REH cell (cell line): ENCODE data around the genes COX7A1, ZFP82, ZNF260, ZNF585A, ZNF875, ZNF569 and SPINT2.

- PRO-cap, result no peak
Observed at GRCh38 chr19:36046399-36046999, 7.6 kb downstream of the THAP8 start.

- PRO-cap, result no peak
Observed at GRCh38 chr19:36100075-36100962, 10.6 kb upstream of the OVOL3 start.

GRCh38 chr19:36149715-36150868, 2.2 kb downstream of the COX7A1 start:
- PRO-cap, result no peak

DNA sequence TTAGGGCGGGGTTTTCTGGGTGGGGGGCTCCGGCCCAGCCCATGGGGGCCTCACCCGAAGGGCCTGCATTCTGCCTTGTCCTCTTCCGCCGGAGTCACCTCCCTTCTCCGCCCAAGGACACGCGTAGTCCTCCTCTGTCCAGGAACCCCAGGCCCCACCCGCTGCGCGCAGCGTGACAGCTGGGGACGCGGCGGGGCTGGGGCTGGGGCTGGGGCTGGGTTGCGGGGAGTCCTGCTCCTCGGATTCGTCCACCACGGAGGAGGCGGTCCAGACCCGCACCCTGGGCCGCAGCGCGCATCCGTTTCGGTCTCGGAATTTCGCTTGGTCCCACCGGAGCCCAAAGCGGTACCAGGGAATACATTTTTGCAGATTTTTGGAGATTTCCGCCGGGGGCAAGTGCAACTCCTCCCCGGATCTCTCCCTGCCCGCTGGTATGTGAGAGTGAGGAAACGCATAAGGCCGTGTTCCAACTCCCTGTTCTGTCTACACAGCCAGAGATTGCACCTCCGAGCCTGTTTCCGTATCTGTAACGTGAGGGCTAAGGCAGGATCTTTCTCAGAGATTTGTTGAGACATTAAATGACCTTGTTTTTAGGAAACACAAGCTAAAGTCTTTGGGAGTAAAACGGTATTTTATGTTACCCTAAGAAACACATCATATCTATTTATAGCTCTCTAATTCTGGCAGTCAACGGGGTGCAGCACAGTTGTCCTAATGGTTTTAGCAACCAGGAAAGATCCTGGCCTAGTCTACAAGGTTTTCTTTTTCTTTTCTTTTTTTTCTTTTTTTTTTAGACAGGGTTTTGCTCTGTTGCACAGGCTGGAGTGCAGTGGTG, at the start of gene COX7A1:
Gene COX7A1 (minus strand): TSS at position 109 of the 835 bp plus-strand sequence.
- PRO-cap, result no peak

DNA sequence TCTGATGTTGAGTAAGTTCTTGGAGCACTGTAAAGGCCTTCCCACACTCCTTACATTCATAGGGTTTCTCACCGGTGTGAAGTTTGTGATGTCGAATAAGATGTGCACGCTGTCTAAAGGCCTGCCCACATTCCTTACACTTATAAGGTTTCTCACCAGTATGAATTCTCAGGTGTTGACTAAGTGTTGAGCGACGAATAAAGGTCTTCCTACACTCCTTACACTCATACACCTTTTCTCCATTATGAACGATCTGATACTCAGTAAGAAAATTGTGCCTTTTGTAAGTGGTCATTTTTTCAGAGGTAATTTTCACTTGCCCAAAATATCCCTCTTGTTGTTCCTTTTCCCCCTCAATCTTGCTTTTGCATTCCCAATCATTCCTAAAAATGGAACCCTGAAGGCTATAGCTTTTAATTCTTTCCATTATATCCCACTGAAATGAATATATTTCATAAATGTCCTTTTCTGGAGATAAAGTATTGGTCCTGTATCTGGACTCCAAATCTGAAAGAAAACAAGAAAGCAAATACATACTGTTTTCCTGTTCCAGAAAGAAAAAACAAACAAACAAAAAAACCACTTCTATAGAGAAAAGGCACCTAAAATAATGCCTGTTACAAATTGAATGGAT, 37.8 kb downstream of the ZFP14 start:
- PRO-cap, result no peak

DNA sequence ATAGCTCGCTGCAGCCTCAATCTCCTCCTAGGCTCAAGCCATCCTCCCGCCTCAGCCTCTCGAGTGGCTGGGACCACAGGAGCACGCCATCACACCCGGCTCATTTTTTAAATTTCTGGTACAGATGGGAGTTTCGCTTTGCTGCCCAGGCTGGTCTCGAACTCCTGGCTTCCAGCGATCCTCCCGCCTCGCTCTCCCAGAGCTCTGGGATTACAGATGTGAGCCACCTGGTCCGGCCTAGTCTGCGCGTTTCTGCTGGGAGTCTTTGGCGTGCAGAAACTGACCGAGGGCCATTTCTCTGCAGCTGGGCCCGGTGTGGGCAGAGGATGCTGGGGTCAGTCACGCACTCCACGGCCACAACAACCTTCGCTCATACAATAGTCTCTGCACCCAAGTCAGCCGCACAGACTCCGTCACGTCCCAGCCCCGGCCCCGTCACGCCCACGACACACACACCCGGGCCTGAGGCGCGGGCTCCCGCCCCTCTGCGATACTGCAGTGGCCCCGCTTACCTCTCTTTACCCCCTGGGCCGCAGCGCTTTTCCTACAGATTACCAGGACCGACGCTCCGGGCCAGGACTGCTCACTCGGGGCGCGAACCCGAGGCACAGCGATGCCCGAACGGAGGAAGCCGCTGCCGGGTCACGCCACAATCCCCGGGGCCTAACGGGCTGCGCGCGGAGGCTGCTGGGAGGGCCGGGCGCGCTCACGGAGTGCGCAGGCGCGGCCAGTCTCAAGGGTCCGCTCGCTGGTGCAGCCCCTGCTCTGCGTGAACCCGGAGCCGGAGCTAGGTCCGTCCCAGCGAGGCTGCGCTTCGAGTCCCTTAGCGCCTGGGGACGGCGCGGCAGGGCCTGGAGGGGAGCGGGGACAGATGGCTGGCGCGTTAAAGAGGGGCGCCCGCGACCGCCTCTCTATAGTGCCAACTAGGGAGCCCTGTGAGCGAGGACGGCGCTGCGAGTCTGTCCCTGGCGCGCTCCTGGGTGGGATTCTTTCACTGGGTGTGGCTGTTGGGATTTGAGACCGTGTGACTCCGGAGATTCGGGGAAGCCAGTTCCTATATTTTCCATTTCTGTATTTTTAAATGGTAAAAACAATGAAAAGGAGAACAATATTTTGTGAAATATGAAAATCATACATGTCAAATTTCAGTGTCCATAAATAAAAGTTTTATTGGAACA, at the start of gene ZFP82:
Gene ZFP82 (minus strand): TSS at position 665 of the 1,178 bp plus-strand sequence.
- PRO-cap, result bidirectional peak, plus-strand start at position 730 of the sequence, minus-strand start at position 665 of the sequence

DNA sequence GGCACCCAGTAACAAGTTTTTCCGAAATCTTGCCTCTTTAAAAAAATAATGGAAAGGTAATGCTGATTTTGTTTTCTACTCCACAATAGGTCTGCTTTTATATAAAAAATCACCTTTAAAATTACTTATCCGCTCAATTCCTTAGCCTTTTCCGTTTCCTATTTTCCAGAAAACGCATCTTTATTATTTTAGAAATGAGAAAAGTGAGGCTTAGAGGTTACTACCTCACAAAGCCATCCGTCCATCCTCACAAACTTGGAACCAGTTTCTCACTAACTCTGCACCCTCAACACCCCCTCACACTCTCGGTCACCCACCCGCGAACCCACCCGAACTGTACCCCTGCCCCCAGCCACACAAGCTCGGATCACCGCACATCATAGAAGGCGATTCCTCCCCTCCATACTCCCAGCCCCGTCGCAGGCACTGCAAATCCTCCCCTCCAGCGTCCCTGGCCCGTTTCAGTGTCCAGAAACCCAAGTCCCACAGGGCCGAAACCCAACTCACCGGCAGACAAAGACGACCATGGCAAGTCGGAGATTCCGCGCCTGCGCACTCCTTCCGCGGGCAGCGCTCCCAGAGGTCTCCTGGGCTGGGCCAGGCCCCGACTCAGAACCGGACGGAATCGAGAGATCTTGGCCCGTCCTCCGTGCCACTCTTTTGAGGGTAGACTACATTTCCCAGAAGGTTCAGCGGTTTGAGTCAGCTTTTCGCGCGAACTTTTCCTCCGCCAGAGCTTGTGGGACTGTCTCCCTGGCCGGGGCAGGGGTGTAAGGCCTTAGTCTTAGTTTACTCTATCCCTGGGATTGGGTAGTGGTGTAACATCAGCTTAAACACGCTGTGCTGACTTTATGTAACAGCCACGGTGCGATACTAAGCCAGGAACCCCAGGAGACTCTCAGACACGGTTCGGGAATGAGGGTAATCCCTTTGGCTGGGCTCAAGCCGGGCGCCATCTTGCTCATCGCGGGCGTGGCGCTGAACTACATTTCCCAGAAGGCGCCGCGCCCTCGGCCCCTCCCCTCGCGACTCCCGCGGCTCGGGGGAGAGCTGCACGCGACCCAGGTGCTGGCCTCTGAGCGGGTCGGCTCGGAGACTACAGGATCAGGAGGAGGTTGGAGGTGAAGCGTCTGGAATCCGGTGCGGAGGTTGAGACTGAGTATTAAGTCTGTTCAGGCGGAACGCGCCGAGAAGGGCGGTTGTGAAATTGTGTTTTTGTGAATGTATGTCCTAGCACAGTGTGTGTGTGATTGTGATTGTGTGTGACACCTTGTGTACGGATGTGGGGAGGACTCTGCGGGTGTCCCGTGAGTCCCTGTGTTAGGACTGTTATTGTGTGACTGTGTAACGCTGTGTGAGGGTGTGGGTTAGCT, at the start of gene ZNF260:
Gene ZNF260 (minus strand): TSS at position 560 of the 1,373 bp plus-strand sequence.
- PRO-cap, result bidirectional peak, plus-strand start at position 585 of the sequence, minus-strand start at position 527 of the sequence; bidirectional peak, plus-strand start at position 705 of the sequence, minus-strand start at position 662 of the sequence; bidirectional peak, plus-strand start at position 1,068 of the sequence, minus-strand start at position 922 of the sequence

DNA sequence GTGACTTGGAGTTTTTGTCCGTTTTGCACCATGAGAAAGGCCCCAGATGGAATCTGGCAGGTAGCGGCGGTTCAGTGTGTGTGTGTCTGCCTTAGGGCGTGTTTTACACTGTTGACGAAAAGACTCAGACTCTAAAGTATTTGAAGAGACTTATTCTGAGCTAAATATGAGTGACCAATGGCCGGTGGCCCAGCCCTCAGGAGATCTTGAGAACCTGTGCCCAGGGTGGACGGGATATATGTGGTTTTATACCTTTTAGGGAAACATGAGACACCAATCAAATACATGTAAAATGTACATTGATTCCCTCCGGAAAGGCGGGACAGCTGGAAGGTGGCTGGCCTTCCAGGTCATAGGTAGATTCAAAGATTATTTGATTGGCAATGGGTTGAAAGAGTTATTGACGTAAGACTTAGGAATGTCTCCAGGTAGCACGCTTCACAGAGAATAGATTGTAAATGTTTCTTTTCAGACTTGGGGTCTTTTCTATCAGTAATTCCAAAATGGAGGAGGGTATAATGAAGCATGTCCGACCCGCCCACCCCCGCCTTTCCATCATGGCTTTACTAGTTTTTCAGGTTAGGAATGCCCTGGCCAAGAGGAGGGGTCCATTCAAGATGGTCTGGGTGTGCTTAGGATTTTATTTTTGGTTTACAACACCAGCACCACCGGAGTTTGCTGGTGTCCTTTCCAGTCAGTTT, 975 bp upstream of the ZNF529 start:
- PRO-cap, result bidirectional peak, plus-strand start at position 45 of the sequence, minus-strand start at position 88 of the sequence

DNA sequence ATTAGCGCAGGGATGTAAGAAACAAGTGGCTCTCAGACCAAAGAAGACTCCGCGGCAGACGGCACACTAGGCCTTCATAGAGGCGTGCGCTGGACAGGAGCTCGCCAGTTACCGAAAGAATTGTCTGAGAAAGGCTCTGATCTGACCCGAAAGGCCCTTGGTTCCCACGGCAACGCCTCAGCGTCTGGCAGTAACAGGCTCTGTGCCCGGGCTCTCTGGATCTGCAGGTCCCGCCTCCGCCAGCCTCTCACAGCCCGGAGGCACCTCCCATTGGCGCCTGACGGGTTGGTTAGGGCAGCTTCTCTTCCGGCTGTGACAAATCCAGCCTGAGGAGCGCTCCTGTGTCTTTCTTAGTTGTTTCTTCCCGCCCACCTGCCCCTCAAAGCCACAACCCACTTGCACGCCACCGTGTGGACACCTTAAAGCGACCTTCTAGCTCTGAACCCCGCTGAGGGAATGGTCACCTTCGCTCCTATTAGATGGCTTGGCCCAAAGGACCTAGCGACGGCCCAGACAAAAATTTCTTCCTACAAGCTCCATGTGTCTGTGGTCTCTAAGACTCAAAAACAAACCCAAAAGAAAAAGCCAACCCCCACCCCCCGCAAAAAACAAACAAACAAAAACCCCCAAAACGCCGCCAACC, 19.1 kb upstream of the ZNF850 start:
- PRO-cap, result no peak

DNA sequence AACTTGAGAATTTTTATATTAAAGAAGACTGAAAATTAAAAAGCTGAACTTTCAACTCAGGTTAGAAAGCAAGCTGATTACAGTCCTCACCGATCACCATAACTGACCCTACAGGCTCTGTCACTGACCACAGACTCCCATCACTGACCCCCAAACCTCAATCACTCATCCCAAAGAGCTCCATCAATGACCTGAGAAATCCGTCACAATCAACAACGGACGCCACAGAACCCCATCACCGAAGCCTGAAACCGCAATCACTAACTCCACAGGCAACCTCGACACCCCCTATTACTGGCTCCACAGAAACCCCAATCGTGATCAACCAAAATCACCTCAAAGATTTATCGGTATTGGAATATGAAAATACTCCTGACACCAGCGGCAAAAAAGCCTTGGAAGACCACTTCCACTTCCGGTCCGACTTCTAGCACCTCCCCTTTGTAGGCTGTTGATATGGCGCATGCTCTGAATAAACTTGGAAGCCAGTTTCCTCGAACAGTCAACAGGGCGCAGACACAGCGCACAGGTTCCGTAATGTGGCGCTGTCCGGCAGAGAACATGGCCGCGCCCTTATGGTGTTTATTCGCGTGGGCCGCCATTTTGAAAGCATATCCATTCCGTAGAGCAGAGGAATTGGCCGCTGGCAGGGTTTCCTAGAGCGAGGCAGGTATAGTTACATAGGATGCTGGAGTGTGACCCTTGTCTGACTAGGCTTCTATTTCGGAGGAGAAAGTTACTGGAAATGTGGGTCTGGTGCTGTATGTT, at the start of gene ZNF585A:
Gene ZNF585A (minus strand): TSS at position 404 of the 768 bp plus-strand sequence.
- PRO-cap, result bidirectional peak, plus-strand start at position 618 of the sequence, minus-strand start at position 429 of the sequence

DNA sequence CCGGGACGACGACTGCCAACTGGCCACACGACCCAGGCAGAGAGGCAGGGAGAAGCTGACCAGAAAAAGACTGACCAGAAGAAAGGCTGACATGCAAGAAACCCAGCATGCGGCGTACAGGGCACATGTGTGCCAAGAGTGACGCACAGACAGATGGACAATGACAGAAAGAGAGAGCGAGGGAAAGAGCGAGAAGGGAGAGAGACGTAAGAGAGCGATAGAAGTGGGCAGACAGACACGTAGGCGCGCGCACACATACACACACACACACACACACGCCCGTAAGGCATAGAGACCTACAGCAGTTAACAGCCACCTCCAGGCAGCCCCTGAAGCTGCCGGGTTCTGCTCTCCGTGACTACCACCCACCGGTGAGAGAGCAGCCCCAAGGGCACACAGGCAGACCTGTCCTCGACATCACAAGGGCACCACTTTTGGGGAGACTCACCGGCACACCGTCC, 30.8 kb upstream of the ZNF875 start:
- PRO-cap, result no peak

DNA sequence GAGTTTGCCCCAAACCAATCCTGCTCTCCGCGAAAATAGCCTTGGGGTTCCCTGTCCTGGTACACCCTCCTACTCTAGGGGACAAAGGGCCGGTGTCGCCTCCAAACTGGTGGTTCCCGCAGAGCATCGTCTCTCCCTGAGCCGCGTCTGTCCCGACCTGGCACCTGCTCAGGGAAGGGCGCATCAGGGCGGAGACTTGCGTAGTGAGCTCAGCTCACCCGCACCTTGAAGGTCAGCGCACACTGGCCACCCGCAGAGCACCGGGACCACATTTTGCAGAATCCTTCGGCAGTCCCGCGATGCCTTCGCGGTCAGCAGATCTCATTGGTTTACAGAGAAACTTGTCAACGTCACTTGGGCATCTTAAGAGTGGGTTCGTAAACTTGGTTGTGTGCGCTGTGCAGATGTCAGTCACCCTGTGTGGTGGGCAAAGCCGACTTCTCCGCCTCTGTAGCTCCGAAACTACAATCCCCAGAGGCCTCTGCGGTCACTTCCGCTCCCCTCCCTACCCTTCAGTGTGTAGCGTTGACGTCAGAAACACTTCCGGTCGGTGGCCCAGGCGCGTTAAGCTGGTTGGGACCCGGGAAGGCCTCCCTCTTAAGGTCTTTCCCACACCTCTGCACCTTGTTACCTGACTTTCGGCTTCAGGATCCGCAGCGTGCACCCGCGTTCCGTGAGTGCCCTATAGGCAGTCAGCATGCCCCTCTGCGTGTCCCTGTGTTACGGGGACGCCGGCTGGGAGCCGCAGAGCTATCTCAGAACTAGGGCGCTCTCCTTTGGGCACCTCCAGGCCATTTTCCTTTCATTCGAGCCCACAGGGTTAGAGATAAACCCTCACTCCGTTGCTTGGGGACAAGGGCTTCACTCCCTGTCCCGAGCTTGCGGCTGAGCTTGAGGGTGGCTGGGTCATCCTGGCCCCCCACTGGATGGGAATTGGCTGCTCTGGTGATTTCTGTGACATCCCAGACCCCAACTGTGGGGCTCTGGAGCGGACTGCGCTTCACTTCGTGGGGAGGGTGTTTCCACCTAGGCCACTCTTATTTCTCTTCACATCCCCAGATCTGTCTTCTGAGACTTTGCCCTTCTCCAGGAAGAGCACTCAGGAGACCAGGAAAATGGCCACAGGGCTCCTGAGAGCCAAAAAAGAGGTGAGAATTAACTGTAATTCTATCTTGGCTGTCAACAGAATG, at the start of gene ZNF875:
Gene ZNF875 (plus strand): TSS at position 540 of the 1,190 bp plus-strand sequence.
- PRO-cap, result no peak

DNA sequence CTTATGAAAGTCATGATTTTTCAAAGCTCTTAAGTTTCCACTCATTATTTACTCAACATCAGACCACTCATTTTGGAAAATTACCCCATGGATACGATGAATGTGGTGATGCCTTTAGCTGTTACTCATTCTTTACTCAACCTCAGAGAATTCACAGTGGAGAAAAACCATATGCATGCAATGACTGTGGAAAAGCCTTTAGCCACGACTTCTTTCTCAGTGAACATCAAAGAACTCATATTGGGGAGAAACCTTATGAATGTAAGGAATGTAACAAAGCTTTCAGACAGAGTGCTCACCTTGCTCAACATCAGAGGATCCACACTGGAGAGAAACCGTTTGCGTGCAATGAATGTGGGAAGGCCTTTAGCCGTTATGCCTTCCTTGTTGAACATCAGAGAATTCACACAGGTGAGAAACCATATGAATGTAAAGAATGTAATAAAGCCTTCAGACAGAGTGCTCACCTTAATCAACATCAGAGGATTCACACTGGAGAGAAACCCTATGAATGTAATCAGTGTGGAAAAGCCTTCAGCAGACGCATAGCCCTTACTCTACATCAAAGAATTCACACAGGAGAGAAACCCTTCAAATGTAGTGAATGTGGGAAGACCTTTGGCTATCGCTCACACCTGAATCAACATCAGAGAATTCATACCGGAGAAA, 18.0 kb downstream of the ZNF527 start:
- PRO-cap, result no peak

- PRO-cap, result bidirectional peak, plus-strand start at chr19:37467039, minus-strand start at chr19:37466893; bidirectional peak, plus-strand start at chr19:37467519, minus-strand start at chr19:37467170
Observed at GRCh38 chr19:37466507-37467646, at the start of gene ZNF569. ZNF569 (minus strand) TSS chr19:37467444.

GRCh38 chr19:37594167-37594581, 418 bp downstream of the ZNF571 start:
- PRO-cap, result bidirectional peak, plus-strand start at chr19:37594539, minus-strand start at chr19:37594430

- PRO-cap, result no peak
Observed at GRCh38 chr19:37997870-37998405, 90.9 kb downstream of the SIPA1L3 start.

DNA sequence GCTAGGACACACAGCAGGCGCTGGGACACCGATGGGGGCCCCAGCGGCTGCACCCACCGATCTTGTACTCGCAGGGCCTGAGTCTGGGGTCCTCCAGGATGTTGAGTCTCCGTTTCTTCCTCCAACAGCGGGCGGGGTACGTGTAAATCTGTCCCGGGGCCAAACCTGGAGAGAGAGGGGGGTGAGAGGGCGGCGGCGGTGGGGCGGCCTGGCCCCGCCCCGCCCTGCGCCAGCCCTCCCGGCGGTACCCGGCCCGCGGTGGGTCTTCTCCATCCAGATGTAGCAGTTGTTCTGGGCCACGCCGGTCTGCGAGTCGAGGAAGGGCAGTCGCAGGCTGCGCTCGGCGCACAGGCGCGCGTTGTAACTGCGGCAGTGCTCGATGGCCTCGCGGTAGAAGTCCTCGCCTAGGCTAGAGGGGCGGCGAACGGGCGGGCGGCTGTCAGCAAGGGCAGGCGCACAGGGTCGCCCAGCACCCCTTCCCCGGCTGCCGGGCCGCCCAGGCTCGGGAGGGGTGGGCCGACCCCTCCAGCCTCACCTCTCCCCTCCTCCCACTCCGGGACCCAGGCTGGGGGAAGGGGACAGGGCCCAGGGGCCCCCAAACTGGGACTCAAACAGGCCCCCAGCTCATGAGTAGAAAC, 1.6 kb downstream of the DPF1 start:
- PRO-cap, result no peak

- PRO-cap, result no peak
Observed at GRCh38 chr19:38255186-38256080, 741 bp downstream of the PPP1R14A start.

DNA sequence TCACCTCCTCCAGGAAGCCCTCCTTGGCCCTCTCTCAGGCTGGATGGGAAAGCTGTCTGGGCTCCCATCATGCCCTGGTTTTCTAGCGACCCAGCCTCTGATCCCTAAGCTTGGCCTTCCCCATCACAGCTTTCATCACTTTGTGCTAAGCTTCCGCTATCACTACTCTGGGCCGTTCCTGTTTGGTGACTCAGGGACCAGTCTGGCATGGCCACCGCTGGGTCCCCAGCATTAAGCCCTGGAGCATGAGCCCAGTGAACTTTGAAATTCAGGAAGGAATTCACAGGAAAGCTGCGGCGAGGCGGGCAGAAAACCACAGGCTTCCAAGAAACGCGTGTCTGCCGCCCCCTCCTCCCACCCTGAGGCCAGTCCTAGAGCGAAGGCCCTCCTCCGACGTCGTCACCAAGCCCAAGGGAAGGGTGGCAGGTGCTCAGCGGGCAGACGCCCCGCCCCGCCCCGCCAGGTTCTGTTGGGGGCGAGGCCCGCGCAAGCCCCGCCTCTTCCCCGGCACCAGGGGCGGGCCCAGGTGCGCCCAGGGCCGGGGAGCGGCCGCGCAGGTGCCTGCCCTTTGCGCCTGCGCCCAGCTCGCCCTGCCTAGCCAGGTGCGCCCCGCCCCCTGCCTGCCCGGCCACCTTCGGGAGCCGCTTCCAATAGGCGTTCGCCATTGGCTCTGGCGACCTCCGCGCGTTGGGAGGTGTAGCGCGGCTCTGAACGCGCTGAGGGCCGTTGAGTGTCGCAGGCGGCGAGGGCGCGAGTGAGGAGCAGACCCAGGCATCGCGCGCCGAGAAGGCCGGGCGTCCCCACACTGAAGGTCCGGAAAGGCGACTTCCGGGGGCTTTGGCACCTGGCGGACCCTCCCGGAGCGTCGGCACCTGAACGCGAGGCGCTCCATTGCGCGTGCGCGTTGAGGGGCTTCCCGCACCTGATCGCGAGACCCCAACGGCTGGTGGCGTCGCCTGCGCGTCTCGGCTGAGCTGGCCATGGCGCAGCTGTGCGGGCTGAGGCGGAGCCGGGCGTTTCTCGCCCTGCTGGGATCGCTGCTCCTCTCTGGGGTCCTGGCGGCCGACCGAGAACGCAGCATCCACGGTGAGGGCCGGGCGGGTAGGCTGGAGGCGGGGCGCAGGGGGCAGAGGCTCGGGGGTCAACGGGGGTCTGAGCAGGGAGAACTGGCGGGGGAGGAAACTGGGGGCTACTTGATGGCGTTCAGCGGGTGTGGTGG, at the start of gene SPINT2:
Gene SPINT2 (plus strand): TSS at position 661 of the 1,219 bp plus-strand sequence.
- PRO-cap, result bidirectional peak, plus-strand start at position 135 of the sequence, minus-strand start at position 144 of the sequence; bidirectional peak, plus-strand start at position 525 of the sequence, minus-strand start at position 364 of the sequence; bidirectional peak, plus-strand start at position 733 of the sequence, minus-strand start at position 622 of the sequence; bidirectional peak, plus-strand start at position 981 of the sequence, minus-strand start at position 893 of the sequence

- PRO-cap, result no peak
Observed at GRCh38 chr19:38383232-38383723, 4.6 kb downstream of the GGN start.